Left common carotid artery plus branches (tissue), 1 donor: ENCODE measurements around a stretch of chr6.

DNA sequence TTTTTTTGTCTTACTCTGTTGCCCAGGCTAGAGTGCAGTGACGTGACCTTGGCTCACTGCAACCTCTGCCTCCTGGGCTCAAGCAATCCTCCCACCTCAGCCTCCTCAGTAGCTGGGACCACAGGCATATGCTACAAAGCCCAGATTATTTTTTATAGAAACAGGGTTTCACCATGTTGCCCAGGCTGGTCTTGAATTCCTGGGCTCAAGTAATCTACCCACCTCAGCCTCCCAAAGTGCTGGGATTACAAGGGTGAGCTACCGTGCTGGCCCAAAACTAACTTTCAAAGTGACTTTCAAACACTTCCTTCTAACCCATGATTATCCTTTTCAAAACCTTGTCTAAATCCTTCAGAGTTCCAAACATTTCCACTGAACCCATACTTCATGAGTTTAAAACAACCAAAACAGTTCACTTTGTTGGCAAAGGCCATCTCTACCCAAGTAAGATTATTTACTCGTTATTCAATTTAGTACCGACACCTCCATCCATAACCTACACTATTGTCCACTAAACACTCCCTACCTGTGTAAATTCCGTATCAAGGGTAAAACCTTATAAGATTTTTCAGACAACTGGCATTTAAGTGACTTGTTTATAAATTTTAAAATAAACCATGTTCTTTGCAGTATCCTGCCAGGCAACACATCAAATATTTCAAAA is 27.5 kb downstream of the SERINC1 start:
- PRO-cap: no peak

DNA sequence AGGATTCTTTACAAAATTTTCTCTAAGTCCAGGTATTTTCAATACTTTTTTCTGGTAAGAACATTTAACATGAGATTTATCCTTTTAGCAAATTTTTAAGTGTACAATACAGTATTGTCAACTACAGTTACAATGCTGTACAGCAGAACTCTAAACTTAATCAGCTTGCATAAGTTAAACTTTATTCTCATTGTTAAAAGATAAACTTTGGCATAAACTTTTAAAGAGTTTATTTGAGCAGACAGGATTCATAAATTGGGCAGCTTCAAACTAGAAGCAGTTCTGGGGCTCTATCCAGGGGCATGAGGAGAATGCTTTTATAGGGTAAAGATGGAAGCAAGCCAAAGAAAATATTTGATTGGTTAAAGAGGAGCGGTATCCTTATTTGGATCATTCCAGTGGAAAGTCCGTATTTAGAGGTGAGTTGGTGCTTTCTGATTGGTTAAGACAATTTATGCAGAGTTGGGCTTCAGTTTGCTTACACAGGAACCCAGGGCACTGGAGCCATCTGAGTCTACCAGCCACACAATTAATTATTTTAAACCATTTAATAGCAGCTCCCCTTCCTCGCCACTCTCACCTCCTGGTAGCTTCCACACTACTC is 38.0 kb upstream of the RNF217 start:
- PRO-cap: no peak

- PRO-cap: unidirectional peak, minus-strand start at chr6:124963101
Observed at GRCh38 chr6:124962555-124963596, 639 bp downstream of the RNF217 start.

- PRO-cap: bidirectional peak, plus-strand start at chr6:125099735, minus-strand start at chr6:125099738; bidirectional peak, plus-strand start at chr6:125099931, minus-strand start at chr6:125099823
Observed at GRCh38 chr6:125099353-125100493, 53.9 kb upstream of the TPD52L1 start.

- PRO-cap: no peak
Observed at GRCh38 chr6:125534255-125534976, 215.0 kb upstream of the HEY2 start.

DNA sequence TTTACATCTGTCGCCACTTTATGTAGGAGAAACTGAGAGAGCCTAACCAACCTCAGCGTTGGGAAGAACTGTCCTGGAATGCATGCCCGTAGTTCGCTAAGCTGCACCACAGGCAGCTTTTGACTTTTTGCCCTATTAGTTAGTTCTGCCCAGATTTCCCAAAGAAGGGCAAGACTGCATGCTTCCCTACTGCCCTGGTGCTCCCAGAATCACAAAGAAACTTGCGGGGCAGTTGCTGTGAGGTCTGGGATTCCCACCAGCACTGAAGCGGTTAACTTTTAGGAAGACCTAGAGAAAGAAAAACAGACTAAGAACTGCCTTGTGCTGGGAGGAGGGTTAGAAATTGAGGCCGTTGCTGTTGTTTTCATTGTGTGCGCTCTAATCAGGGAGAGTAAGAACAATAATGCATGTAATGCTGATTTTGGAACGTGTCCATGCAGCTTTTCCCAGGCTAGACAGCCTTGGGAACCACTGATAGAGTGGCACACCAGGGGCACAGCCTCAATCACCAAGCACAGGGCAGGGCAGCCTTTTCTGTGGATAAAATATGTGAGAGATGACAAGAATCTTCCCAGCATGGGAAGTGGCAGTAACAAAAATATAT is 137.8 kb upstream of the HEY2 start:
- PRO-cap: no peak

DNA sequence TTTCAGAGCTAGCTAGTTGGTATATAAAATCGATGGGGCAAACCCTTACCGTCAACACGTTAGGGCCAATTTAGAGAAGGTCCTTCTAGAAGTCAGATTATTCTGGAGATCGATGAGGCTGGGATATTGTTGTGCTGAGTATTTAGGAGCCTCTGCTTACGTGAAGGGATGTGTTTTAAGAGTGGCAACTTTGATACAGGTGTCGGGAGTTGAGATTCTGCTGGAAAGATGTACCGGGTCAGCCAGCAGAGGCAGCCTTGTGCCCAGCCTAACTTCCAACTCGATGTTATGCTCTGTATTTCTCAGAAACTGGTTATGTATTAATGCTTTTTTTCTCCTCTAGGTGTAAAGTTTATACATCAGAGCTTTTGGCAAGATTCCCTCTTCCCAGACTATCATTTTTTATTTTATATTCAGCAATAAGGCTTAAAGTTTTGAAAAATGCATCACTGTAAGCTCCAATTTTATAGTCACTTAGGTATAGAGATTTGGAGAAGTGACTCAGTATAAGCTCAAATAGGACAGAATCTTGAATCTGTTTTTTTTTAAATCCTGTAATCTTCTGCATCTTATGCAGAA is 860 bp downstream of the NCOA7 start:
- PRO-cap: no peak

GRCh38 chr6:125819000-125819368 is 28.2 kb downstream of the NCOA7 start:
- PRO-cap: no peak

DNA sequence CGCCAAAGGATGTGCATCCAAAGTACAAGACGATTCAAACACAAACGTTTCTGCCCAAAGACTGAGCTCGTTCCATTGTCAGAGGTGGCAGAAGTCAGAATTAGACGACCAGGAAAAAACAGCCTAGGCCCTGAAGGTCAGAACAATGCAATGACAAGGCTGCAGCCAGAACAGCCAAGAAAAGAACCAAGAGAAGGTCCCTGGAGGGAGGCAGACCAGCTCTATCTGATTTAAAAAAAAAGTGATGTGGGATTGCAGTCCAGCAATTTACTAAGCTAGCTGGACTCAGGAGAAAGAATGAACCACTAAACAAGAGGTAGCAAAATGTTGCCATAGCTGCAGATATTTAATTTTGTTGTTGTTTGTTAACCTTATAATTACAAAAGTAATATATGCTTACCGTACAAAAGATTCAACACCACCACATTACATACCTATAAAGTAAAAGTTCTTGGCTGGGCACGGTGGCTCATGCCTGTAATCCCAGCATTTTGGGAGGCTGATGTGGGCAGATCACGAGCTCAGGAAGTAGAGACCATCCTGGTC is 54.4 kb downstream of the NCOA7 start:
- PRO-cap: no peak

DNA sequence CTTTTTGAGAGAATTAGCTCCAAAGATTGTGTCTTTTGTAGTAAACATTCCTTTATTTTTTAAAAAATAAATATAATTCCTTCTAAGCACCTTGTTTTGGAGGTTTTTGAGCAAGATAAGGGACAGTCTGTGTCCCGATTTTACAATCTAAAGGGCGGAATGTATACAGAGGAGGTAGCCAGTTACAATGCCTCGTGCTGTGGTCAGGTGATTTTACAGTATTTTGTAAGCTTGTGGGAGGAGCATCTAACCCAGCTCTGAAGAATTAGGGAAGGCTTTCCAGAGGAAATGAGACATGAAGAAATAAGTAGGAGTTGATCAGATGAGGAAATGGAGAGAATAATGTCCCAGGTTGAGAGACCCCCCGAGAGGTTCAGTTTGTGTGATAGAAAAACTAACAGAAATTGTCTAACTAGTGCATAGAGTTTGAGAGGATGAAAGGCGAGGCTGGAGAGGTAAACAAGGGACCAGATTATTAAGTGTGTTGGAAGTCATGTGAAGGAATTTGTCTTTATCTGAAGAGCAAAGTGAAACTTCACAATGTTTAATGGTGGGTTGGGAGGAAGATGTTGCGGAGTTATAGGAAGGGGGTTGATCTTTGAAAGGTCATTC is 1.4 kb downstream of the HINT3 start:
- PRO-cap: no peak

GRCh38 chr6:125959012-125959734 is 2.6 kb downstream of the HINT3 start:
- PRO-cap: no peak

- PRO-cap: no peak
Observed at GRCh38 chr6:127267006-127268085, 682 bp downstream of the RNF146 start.

DNA sequence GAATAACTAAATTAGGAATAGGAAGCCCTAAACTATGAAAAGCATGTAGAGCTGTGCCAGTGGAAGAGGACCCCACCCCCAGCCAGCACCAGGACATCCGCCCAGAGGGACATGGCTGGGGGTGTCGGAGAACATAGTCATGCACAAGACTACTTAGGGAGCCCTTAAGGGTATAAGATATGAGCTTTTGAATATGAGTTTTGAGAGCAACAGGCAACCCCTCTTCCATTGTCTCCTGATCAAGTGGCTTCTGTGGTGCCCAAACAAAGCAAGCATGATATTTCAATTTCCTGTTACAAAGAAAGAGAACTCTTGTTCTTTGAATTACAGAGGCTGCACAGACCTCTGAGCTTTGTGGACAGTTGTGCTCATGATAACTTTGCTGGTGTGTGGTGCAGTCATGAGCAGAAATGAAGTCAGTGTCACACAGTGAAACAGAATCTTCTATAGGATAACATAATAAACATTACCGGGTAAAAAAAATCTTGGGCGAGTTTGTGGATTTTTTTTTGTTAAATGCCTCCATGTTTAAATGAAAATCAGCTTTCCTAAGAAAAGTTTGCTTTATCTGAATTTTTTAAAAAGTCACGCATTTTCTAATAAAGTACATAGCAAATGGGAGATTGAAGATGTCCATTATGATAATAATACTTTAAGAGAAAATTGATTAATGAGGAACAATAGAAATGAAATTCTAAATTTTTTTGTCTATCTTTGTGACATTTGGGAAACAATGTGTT is 66.9 kb upstream of the THEMIS start:
- PRO-cap: no peak

- PRO-cap: no peak
Observed at GRCh38 chr6:128313870-128314918, 206.2 kb downstream of the PTPRK start.

DNA sequence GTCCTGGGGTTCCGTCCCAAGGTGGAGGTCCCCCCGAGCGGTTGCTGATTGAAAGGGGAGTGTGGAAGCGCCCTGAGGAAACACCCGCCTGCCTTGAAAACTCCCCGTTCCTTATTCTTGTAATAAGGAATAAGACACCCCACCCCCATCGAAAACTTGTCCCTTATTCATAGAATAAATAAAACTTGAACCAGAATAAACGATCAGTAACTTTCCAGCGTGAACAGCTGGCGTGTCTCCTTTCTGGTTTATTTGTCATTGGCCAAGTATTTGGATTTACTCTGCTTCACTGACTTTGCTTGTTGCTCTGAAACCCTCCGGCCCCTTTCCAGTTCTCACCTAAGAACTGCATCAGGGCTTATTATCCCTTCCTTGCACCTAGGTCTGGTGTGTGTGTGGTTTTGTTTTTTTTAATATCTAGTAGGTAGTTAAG is 559 bp upstream of the PTPRK start:
- PRO-cap: no peak

GRCh38 chr6:128521375-128521785 is 981 bp upstream of the PTPRK start:
- PRO-cap: no peak

DNA sequence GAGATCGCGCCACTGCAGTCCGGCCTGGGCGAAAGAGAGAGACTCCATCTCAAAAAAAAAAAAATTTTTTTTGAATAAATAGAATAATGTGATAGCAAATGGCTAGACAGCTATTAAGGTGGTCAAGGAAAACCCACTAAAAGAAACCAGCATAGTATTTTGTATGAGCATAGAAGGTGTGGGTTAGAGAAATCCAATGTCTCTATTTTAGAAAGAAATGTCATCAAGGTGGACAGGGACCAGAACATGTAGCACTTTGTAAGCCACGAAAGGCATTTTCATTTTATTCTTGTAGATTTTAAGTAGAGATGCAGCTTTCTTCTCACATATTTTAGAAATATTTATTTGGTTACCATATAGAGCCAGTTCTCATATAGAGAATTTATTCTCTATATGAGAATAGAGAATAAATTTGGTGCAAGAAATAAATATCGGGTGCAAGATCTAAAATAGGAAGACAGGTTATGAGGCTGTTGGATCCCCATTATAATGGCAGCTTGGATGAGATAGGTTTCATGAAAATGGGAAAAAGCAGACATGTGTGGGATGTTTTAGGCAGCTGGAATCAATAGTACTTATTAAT is 130.5 kb downstream of the LAMA2 start:
- PRO-cap: no peak

- PRO-cap: no peak
Observed at GRCh38 chr6:129069064-129069480, 186.1 kb downstream of the LAMA2 start.

DNA sequence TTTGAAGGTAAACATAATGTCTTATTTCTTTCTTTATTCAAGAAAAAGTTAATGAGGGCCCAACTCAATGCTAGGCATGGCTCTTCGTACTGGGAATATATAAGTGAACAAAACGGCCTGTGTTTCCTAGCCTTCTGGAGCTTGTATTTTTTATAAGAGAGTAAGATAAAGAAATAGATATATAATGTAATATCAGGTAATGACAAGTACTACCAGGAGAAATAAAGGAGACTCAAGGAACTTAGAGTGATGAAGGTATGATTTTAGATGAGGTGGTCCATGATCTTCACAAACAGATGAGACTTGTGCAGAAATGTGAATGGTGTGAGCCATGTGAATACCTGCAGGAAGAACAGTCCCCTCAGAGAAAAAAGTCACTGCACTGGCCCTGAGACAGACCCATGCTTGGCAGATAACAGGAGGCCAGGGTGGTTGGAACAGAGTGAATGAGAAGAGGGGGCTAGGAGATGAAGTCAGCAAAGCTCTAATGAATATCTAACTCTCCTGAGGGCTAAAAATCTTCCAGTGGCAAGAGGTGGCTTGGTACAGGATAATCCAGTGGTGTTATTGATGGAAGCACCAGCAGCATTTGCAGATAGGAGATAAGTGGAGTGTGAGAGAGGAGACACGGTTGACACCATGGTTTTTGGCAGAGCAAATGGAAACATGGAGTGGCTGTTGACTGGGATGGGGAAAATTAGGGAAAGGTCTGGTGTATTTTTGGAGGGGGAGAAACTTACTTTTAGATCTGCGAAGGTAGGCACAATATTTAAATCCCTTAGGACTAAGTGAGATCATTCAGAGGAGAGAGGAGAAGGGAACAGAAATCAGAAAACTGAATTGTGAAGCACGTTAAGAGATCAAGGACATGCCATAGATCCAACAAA is 363.1 kb downstream of the ARHGAP18 start:
- PRO-cap: no peak

DNA sequence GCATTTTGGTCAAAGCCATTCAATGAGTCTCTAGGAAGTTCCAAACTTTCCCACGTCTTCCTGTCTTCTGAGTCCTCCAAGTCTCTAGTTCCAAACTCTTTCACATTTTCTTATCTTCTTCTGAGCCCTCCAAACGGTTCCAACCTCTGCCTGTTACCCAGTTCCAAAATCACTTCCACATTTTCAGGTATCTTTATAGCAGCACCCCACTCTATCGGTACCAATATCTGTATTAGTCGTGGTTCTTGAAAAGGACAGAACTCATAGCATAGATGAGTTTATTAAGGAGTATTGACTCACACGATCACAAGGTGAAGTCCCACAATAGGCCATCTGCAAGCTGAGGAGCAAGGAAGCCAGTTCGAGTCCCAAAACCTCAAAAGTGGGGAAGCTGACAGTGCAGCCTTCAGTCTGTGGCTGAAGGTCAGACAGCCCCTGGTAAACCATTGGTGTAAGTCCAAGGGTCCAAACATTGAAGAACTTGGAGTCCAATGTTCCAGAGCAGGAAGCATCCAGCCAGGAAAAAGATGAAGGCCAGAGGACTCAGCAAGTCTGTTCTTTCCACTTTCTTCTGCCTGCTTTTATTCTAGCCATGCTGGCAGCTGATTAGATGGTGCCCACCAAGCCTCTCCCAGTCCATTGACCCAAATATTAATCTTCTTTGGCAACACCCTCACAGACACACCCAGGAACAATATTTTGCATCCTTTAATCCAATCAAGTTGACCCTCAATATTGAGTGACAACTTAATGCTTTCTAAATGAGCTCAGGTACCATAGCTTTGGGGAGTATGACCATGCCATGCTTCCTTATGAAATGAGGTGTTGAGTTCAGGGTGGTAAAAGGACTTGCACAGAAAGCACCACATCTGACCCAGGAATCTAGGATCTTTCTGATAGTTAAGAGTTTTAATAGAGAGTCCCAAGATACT is 120.2 kb downstream of the ARHGAP18 start:
- PRO-cap: no peak